Lower leg skin (tissue), 2 donors: ENCODE measurements around the gene PROK2.

- PRO-cap = no peak
- RAMPAGE, long total RNA, 2 experiments = no peak in any of the 2 experiments
Observed at GRCh38 chr3:71443826-71444791, 139.4 kb downstream of the FOXP1 start.

DNA sequence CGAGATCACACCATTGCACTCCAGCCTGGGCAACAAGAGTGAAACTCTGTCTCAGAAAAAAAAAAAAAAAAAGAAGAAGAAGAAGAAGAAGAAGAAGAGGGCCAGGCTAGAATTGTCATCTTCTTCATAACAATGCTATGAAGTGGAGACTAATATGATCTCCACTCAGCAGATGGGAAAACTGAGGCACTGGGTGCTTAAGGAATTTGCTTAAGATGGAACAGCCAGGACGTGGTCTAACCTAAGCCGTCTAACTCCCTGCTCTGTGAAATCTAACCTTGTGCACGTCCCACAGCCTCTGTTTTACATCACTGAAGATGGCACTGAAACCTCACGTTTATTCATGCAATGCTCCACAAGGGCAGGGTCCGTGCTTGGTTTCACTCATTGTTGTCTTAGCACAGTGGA is 118.3 kb downstream of the FOXP1 start:
- PRO-cap = no peak
- RAMPAGE, long total RNA, 2 experiments = no peak in any of the 2 experiments

GRCh38 chr3:71478545-71479218 is 104.8 kb downstream of the FOXP1 start:
- PRO-cap = no peak
- RAMPAGE, long total RNA, 2 experiments = no peak in any of the 2 experiments

- PRO-cap = no peak
- RAMPAGE, long total RNA, 2 experiments = no peak in any of the 2 experiments
Observed at GRCh38 chr3:71497818-71498731, 85.5 kb downstream of the FOXP1 start.

- PRO-cap = no peak
- RAMPAGE, long total RNA, 2 experiments = no peak in any of the 2 experiments
Observed at GRCh38 chr3:71502013-71502427, 81.5 kb downstream of the FOXP1 start.

- PRO-cap = unidirectional peak, minus-strand start at chr3:71580113
- RAMPAGE, long total RNA, 2 experiments = no peak in any of the 2 experiments
Observed at GRCh38 chr3:71579836-71580459, 3.6 kb downstream of the FOXP1 start.

DNA sequence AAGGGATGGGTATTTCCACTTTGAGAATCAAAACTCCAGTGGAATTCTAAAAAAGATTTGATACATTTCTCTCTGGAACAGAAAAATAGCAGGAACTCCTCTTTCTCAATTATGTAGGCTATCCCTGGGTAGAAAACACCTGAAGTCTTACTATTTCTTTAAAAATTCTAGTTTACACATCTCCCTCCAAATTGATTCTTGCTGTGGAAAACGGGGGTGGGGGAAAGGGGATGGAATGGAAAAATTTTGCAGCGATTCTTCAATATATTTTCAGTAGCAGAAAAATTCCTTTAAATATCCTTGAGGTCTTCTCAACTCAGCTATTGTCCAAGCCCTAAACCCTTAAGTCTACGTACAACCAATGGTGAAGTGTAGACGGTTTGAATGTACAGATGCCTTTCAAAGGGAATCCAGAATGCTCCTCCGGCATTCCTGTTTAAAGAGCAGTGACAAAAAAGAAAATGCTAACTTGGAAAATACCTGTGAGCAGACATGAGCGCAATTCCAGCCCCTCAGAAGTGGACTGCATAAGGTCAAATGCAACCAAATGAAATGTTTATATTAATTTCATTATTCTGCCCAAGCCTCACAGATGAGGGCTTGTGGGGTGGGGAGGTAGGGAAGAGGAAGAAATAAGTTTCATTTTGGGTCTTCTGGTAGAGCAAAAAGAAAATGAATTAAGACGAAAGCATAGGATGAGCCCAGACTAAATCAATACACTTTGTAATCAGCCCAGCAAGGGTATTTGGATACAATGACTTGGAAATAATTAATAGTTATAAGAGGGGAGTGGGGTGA is 2.9 kb downstream of the FOXP1 start:
- PRO-cap = no peak
- RAMPAGE, long total RNA, 2 experiments = no peak in any of the 2 experiments

GRCh38 chr3:71652861-71653125 is 69.3 kb upstream of the FOXP1 start:
- PRO-cap = no peak
- RAMPAGE, long total RNA, 2 experiments = no peak in any of the 2 experiments

DNA sequence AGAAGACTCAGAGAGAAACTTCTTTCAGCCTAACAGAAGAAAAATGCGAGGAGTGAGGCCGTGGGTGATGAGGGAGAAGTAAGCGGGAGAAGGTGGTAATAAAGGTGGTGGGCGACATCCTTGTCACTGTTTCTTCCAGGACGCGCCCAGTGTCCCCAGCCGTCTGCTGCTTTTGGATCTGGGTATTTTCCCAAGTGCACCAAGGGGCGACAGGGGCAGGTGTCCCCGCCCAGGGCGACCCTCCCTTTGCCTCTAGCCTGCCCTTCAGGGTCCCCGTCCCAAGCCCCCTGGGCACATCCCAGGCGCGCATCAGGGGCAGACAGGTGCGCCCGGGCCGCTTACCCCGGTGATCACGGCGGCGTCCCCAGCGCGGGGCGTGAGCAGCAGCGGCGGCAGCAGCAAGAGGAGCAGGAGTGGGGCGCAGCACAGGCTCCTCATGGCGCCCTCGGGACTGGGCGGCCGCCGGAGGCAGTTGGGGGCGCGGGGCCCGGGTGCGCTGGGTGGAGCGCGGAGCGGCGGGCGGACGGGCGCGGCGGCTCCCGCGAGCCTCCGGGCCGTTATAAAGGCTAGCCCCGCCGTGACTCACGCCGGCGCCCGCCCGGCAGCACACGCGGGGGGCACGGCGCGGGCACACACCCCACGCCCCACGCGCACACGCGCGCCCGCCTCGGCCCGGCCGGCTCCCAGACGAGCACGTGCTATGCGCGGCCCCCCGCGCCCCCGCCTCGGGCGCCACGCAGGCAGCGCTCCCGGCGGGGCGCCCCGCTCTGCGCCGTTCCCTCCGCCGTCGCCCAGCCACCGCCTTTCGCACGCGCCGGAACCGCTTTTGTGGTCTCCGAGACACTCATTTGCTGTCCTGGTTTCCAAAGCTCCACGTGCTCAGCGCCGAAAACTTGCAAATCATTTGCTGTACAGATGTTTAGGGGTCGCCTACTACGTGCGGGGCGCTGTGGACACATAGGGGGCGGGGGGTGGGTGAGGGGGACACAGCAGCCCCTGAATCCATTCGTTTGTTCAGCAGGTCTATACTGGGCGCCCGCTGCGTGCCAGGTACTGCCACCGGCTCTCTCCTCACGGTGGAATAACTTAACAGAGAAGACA is at the start of gene PROK2:
TSS of gene PROK2 (minus strand) at position 534 of the 1,101 bp plus-strand sequence.
- PRO-cap = no peak
- RAMPAGE, long total RNA, 2 experiments = no peak in any of the 2 experiments

DNA sequence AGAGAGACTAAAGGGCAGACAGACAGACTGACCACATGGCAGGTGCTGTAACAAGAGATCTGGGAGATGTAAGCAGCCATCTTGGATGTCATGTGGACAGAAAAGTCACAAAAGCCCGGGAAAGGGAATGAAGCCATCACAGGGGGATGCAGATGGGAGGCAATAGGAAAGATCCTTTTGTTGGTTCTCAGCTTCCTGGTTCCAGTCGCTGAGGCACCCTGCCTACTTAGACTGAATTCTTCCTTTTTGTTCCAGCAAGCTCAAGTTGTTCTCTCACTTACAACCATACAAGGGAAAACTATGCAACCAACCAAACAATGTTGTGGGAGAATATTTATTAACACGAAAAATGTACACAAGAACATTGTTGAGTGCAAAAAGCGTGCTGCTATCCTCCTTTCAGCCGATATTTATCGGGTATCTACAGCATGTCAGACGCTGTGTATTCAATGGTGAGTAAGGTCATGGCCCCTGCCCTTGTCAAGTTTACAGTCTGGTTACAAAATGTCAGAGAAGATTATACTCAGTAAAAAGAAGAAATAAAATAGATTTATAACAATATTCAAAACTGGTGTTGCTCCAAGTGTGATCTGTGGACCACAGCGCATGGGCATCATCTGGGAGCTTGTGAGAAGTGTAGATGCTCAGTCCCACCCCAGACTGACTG is 511.8 kb upstream of the PROK2 start:
- PRO-cap = no peak
- RAMPAGE, long total RNA, 2 experiments = no peak in any of the 2 experiments

- PRO-cap = no peak
- RAMPAGE, long total RNA, 2 experiments = no peak in any of the 2 experiments
Observed at GRCh38 chr3:72309563-72310459, 524.9 kb upstream of the PROK2 start.

GRCh38 chr3:72386229-72386720 is 462.0 kb downstream of the SHQ1 start:
- PRO-cap = no peak
- RAMPAGE, long total RNA, 2 experiments = no peak in any of the 2 experiments

DNA sequence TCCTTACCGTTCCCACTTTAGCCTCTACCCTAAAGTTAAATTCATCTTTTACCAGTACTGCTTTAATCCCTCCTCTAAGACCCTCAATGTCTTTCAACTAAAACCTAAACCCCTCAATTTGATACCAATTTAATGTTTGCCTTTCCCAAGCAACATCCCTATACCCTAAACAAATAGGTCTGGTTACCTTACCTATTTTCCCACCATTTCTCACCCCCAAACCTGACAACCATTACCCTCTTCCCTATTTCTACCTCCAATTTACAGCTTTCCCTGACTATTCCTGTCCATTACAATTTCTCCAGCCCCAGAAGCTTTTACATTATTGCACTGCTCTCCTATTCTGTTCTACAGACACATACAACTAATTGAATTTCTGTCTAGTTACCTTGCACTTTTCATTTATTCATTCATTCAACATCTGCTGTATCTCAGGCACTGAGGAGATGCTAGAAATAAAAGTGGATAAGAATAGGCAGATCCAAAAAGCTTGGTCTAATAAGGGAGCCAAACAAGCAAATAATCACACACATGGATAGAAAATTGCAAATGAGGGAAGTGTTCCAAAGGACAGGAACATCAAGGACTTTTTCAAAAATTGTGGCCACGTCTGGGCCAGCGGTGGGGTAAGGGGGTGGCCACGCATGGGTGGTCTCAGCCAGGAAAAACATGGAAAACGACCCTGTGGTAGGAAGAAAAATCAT is 442.7 kb downstream of the SHQ1 start:
- PRO-cap = no peak
- RAMPAGE, long total RNA, 2 experiments = no peak in any of the 2 experiments

DNA sequence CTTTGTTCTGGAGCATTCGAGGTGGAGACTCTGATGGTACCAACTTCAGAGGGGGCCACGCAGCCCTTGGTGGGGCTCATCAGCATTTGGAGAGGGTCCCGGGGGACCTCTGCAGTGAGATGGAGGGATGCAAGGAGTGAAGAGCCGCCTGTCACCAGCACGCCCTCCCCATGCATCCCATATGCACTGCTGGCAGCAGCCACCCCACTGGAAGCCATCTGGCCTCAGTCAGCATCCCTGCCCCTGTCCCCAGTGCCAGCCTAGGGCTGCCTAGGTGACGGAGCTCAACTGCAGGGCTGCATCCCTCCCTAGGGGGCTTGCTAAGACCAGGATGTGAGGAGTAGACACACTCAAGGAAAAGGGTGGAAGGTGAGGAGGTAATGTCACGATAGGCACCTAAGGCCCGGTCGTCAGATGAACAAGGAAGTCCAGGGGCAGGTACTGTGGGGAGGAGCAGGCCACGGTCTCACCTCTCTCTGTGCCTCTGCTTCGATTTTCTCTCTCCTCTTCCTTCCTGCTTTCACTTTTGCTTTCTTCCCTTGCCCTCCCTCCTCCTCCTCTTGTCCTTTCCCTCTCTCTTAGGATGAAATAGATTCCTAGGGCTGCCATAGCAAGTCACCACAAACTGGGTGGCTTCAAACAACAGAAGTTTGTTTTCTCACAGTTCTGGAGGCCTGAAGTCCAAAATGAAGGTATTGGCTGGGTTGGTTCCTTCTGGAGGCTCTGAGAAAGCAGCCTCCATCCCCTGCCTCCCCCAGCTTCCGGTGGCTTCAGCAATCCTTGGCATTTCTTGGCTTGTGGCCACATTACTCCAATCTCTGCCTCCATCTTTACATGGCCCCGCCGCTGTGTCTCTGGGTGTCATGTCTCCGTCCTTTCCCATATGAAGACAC is 298.4 kb downstream of the SHQ1 start:
- PRO-cap = no peak
- RAMPAGE, long total RNA, 2 experiments = no peak in any of the 2 experiments

GRCh38 chr3:72590629-72591299 is 257.5 kb downstream of the SHQ1 start:
- PRO-cap = no peak
- RAMPAGE, long total RNA, 2 experiments = no peak in any of the 2 experiments

DNA sequence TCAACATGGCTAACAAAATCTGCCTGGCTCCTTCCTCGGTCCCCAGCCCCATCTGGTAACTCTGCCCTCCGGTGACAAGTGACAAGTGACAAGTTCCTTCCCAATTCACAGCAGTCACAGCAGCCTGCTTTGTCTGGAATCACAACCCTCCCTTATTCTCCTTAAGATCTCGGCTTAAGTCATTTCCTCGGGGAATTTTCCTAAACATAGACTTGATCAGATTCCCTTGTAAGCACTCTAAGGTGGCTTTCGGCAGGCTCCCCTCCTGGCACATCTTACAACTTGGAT is 126.6 kb downstream of the SHQ1 start:
- PRO-cap = no peak
- RAMPAGE, long total RNA, 2 experiments = no peak in any of the 2 experiments

- PRO-cap = no peak
- RAMPAGE, long total RNA, 2 experiments = no peak in any of the 2 experiments
Observed at GRCh38 chr3:72928748-72929269, 41.0 kb downstream of the GXYLT2 start.

DNA sequence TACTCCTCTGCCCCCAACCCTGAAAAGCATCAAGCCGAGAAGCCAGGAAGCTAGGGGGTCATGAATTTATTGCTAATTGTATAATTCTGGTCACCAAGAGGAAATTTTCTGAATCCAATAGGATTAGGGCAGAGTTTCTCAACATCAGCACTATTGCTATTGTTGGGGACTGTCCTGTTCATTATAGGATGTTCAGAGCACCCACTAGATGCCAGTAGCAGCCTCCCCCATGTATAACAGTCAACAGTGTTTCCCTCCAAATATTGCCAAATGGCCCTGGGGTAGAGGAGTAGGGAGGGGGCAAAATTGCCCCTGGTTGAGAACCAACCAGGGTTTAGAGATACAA is 31.1 kb upstream of the PPP4R2 start:
- PRO-cap = no peak
- RAMPAGE, long total RNA, 2 experiments = no peak in any of the 2 experiments

- PRO-cap = no peak
- RAMPAGE, long total RNA, 2 experiments = no peak in any of the 2 experiments
Observed at GRCh38 chr3:73518864-73519069, 106.0 kb downstream of the PDZRN3 start.

GRCh38 chr3:73521002-73521585 is 103.6 kb downstream of the PDZRN3 start:
- PRO-cap = no peak
- RAMPAGE, long total RNA, 2 experiments = no peak in any of the 2 experiments